ENCODE data around the gene ARFGAP3.

GRCh38 chr22:42315243-42315788 lies 44.9 kb upstream of the TCF20 start:
- PRO-cap = no peak
- RAMPAGE, long total RNA, 2 experiments = no peak in any of the 2 experiments

DNA sequence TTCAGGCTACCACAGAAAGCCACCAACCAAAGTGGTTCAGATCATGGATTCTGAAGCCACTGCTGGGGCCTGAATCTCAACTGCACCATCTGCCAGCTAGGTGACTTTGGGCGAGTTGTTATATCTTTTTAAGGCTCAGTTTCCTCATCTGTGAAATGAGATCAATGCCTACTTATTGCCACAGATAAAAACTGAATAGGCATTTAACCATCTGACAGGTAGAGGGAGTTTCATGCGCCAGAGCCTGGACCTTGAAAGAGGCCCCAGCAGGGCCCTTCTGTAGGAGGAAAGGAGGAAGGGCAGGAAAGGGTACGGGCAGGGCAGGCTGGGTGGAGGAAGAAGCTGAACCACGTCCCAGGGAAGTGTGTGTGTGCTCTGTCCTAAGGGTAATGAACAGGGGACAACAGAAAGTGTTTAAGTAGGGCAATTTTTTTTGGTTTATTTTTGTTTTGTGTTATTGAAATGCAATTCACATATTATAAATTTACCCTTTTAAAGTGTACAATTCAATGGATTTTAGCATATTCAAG lies 57.5 kb downstream of the NFAM1 start:
- PRO-cap = unidirectional peak, minus-strand start at position 391 of the sequence
- RAMPAGE, long total RNA, 2 experiments = no peak in any of the 2 experiments

DNA sequence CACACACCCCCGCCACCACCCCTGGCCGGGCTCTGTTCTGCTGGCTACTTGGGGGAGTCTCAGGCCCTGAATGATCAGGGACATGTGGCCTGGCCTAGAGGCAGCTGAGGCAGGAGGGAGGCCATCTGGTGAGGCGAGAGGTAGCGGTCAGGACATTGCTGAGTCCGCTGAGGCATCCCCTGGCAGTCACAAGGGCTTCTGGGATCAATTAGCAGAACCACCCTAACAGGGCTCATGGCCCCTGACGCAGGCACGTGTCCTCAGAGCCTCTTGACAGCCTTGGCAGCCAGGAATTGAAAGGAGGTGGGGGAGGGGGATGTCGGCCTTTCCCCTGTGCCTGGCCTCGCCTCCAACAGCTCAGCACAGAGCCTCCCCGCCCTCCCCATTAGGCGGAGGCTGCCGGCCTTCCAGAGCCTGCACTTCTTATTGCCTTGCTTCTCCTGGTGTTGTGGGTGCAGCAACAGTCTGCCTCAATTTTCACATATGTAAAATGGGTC lies 55.5 kb downstream of the NFAM1 start:
- PRO-cap = bidirectional peak, plus-strand start at position 363 of the sequence, minus-strand start at position 157 of the sequence
- RAMPAGE, long total RNA, 2 experiments = no peak in any of the 2 experiments

DNA sequence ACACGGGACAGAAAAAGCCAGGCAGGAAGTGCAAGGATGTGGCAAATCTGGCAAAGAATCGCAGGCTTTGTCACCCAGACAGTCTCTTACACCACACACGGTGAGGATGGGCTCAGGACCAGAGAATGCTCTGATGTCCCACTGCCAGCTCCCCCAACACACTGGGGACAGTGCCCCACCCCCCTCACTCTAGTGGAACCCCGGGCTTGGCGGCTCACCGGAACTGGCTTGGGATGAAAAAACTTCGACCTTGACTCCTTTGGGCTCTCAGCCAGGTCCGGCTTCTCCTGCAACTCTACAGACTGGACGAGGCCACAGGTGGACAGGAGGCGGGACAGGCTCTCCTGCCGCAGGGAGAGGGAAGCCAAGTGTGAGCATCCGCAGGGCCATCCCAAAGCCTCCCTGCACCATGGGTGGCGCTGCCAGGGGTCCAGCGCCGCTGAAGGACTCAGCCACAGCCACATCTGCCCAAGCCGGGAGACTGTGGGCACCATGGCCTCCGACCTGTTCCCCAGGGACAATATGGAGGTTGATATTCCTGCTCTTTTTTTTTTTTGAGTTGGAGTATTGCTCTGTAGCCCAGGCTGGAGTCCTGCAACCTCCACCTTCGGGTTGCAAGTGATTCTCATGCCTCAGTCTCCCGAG lies 3.7 kb downstream of the RRP7A start:
- PRO-cap = no peak
- RAMPAGE, long total RNA, 2 experiments = no peak in any of the 2 experiments

GRCh38 chr22:42581836-42582571 lies 28.2 kb downstream of the SERHL2 start:
- PRO-cap = bidirectional peak, plus-strand start at chr22:42582177, minus-strand start at chr22:42582009
- RAMPAGE, long total RNA, 2 experiments = start-site peak on the minus strand in 2 of 2 experiments, at chr22:42582009-42582024 at its widest, 90 to 103 reads per replicate

- PRO-cap = no peak
- RAMPAGE, long total RNA, 2 experiments = no peak in any of the 2 experiments
These were observed 29.1 kb downstream of the POLDIP3 start for GRCh38 chr22:42585560-42586104.

GRCh38 chr22:42612638-42613326 lies 1.9 kb downstream of the POLDIP3 start:
- PRO-cap = no peak
- RAMPAGE, long total RNA, 2 experiments = no peak in any of the 2 experiments

GRCh38 chr22:42769825-42770545 lies 49.3 kb upstream of the A4GALT start:
- PRO-cap = no peak
- RAMPAGE, long total RNA, 2 experiments = no peak in any of the 2 experiments

DNA sequence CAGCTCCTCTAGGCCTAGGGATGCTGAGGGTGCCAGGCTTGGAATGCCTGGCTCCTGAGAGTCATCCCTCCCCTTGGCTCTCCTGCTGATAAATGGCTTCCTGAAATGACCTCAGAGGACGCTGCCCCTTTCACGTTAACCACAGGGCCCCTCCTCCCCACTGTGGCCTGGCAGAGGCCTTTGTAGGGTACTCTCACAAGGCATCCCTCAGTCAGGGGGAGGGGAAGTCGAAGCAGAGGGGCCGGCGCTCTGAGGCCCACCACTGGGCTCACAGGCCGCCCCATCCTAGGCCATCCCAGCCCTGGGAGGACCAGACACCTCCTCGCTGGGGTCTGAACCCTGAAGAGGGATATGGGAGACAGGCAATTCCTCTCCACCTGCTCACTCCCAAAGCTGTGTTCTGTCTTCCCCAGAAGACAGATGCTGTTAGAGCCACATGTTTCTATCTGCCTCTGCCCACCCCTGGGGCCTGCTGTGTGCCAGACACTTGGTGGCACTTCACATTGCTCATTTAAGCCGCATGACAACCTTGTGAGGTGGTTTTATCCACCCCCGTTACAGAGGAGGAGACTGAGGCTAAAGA lies 50.9 kb downstream of the ARFGAP3 start:
- PRO-cap = no peak
- RAMPAGE, long total RNA, 2 experiments = no peak in any of the 2 experiments

DNA sequence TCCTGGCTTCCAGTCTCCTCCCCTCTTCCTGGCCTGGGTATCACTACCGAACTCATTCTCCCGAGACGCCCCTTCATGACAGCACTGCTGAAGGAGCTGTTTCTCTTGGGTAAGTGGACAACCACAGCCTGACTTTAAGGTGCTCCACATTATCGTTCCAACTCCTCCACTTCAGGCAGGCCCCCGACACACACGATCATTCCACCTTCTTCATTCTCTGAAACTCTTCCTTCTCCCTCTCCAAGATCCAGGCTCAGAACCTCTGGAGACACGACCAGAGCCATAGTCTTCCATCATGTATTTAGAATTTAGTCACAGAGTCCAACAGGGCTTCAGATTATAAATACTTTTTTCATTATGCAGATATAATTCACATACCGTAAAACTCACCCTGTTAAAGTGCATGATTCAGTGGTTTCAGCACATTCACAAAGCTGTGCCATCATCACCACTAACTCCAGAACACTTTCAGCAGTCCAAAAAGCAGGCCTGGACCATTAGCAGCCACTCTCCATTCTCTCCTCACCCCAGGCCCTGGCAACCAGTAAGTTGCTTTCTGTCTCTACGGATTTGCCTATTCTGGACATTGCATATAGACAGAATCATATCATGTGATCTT lies 36.1 kb downstream of the ARFGAP3 start:
- PRO-cap = no peak
- RAMPAGE, long total RNA, 2 experiments = no peak in any of the 2 experiments

DNA sequence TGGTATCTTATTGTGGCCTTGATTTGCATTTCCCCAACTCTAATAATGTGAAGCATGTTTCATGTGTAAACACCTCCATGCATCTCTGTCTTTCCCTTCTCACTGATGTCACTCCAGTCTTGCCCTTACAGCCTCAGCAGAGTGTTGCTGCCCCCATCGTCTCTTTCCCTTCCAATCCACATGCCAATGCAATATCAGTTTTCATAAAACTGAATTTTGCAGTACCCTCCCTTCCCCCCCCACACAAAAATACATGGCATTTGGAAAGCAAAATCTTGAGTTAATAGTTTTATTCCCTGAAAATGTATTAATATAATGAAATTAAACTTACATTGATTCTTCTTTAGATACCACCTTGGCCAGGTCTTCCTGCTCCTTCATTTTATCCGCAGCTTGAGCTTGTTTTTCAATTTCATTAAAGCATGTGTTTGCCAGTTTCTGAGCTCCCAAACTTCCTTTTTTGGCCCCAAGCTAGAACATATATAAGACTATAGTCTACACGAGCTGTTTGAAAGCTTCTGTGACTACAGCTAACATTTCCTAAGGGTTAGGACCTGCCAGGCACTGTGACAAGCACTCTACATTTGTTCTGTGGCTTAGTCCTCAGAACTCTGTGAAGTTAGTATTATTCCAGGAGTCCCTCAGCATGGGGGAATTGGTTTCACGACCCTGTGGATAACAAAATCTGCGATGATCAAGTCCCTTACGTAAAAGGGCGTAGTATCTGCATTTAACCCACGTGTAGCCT lies 35.0 kb downstream of the ARFGAP3 start:
- PRO-cap = no peak
- RAMPAGE, long total RNA, 2 experiments = no peak in any of the 2 experiments

GRCh38 chr22:42849027-42849643 lies 7.9 kb downstream of the ARFGAP3 start:
- PRO-cap = no peak
- RAMPAGE, long total RNA, 2 experiments = no peak in any of the 2 experiments

GRCh38 chr22:42856104-42856851 lies 795 bp downstream of the ARFGAP3 start:
- PRO-cap = unidirectional peak, plus-strand start at chr22:42856341; unidirectional peak, plus-strand start at chr22:42856382; unidirectional peak, plus-strand start at chr22:42856528
- RAMPAGE, long total RNA, 2 experiments = no peak in any of the 2 experiments

GRCh38 chr22:42856852-42857801 lies at the start of gene ARFGAP3:
ARFGAP3 (minus strand) TSS chr22:42857273.
- PRO-cap = bidirectional peak, plus-strand start at chr22:42857034, minus-strand start at chr22:42856963; bidirectional peak, plus-strand start at chr22:42857447, minus-strand start at chr22:42857231
- RAMPAGE, long total RNA, 2 experiments = start-site peak on the minus strand in 2 of 2 experiments, at chr22:42857208-42857274 at its widest, 65 to 121 reads per replicate

DNA sequence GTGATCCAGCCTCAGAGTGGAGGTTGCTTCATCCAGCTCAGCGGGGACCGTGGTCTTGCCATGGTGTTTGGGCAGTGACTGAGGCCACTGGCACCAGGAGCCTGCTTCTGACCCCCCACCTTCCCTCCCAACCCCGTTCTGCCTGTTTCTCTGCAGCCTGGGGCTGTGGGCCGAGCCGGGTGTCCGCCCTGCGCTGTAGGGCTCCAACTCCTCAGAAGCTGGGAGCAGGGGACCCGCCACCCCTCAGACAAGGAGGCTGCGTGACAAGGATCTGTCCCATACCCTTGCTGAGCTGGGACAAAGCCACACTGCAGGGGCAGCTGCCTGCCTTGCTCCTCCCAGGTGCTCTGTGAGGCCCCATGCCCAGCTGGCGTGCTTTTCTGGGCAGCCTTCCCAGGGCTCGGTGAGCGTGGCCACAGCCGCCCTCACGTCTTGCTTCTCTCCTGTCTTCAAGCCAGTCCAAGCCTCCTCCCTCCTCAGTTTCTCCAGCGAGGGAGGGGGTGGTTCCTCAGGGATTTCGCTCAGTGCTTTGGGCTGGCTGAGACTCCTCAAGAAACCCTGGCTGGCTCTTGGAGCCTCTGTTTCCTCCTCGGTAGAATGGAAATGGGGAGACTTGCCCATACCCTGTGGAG lies 11.8 kb upstream of the ARFGAP3 start:
- PRO-cap = no peak
- RAMPAGE, long total RNA, 2 experiments = no peak in any of the 2 experiments

DNA sequence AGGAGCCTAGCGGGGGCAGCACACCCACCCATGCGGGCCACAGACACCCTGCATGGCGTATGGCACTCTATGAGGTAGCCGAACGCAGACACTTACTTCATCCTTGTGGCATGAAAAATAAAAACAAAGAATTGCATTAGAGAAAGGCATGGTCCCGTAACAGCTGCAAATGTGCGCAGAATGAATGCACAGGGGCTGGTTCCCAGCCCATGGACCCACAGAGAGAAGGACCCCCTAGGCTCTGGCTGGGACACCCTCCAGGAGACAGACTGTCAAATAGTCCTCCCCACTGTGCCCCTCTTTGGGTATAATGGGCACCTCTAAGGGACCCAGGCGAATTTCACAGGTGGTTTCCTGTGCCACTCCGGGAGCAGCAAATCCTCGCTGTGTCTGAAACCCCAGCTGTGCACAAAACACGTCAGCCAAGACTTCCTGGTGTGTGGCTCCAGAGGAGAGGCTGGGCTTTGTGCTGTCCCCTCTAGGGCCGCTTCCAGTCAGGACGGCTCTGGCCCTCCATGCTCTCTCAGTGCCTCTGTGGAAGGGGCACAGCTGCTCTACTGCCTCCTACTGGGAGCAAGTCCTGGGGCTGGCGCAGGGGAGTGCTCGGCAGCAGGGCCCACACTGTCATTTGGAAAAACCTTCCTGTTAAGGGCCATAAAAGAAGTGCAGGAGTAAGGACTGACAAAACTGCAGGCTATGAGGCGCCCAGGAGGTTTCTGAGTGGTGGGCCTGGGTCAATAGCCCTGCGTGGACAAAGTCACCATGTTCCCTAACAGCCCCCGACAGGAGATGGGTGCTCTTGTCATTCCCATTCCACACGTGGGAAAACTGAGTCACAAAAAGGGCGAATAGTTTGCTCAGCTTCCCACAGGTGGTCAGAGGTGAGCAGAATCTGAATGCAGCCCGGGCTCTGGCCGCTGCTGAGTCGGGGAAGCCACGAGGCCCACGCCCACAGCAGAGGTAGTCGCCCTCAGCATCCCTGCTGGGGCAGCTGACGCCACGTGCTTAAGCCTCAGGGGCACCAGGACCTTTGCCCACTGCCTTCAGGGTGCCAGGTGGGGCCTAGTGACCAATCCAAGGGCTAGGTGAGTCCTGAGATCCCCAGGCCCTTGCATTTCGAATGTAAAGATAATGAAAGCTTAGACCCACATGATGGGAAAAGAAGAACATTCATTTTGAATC lies 23.8 kb upstream of the ARFGAP3 start:
- PRO-cap = no peak
- RAMPAGE, long total RNA, 2 experiments = no peak in any of the 2 experiments

DNA sequence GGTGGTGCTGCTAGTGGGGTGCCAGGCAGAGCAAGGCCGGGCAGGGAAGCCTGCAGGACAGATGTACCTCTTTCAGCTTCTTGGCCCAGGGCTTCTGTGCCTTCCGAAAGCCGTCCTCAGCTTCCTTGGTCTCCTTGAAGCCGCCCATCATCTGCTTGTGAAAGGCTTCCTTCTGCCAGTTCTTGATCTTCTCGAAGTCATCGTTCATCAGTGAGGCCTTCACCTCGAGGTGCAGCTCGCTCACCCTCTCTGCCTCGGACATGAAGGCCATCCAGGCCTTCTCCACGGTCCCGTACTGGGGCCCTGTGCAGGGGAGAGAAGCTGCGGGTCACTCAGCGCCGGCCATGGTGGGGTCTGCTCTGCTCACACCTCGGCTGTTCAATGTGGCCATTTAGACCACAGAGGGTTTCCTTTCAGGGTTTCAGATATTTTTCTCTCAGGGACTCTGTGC lies 33.8 kb upstream of the ARFGAP3 start:
- PRO-cap = no peak
- RAMPAGE, long total RNA, 2 experiments = no peak in any of the 2 experiments

DNA sequence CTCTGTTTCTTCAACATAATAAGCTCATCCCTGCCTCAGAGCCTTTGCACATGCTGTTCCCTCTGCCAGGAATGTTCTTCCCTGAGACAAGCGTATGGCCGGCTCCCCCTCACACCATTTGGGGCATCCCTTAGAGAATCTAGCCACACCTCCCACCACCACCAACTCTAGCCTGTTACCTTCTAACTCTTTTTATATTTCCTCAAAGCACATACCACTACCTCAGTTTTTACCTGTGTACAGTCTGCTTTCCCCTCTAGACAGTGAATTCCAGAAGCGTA lies 75.0 kb upstream of the ARFGAP3 start:
- PRO-cap = no peak
- RAMPAGE, long total RNA, 2 experiments = no peak in any of the 2 experiments

DNA sequence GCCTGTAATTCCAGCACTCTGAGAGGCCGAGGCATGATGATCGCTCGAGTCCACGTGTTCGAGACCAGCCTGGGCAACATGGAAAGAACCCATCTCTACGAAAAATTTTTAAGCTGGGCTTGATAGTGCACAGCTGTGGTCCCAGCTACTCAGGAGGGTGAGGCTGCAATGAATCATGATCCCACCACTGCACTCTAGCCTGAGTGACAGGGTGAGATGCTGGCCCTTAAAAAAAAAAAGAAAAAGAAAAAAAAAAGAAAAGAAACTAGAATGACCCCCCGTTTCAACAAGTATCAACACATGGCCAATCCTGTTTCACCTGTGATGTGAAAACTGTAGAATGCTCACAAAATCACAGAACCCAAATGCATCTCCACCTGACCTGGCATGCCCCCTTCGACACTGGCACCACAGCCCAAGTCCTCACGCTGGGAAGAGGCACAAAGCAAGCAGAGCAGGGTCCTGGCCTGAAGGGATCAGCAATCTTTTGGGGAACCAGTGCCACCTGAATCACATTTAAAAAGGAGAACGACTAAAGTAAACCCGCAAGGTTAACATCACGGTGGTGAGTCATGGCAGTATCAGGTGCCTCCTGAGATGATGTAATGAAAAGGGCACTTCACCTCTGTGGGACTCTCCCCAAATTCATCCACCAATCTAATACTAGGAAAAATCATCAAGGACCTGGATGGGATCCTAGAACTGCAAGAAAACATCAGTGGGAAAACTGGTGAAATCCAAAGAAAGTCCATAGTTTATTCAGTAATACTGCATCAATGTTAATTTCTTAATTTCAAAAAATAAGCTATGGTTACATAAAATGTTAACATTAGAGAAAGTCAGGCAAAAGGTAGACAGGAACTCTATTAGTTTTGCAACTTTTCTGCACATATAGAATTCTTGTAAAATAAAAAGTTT lies 45.0 kb downstream of the PACSIN2 start:
- PRO-cap = no peak
- RAMPAGE, long total RNA, 2 experiments = no peak in any of the 2 experiments

DNA sequence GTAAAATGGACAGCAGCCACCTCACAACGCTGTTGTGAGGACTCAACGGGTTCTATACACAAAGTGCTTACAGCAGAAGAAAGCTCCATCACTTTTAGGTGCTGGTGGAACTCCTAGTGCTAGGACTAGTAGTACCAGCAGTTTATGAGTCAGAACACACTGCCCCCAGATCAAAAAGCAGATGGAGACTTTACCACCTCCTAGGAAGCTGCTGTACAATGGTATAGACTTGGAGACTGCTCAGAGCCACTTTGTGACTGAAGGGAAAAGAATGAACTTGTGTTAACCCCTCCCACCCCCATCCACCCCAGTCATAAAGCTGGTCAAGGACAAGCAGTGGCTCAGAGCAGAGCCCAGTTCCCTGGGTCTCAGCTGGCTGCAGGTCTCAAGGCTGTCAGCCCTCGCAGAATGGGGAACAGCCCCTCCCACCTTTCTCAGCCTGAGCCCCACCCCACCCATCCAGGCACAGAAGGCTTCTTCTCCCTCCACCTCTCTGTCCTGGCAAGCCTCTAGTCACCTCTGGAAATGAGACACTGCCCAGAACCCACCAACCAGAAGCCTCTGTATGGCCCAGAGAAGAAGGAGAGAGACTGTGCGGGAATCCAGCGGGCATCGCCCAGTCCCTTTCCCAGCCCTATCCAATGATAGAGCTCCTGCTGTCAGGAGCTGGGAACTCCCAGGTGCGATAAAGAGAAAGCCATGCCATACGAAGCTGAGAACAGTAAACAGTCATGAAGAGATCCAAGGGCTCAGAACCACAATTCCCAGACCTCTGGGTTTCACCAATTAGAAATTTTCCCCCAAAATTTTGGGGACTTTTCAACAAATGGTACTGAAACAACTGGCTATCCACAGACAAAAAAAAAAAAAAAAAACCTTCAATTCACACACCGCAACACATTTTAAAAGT lies 23.7 kb downstream of the PACSIN2 start:
- PRO-cap = no peak
- RAMPAGE, long total RNA, 2 experiments = no peak in any of the 2 experiments

All from lower leg skin (tissue), 2 donors.